ENCODE measurements around the gene NETO1.

DNA sequence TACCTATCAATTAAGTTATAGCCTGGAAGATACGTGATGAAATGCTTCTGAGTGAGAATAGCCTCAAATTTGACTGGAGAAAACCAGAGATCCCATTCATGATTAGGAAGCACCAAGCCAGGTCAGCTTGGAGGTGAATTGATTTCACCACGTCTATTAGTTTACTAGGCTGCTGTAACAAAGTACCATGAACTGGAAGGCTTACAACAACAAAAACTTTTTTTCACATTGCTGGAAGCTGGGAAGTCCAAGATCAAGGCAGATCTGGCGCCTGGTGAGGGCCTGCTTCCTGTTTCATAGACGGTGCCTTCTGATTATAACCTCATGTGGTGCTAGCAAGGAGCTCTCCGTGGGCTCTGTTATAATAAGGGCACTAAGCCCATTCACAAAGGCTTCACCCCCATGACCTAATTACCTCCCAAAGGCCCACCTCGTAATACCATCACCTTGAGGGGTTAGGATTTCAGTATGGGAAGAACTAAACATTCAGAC, 89.0 kb downstream of the SOCS6 start:
- RRBS: no CpG with 5 or more reads among the region's 6 CpGs

GRCh38 chr18:70431235-70431434, 142.3 kb downstream of the SOCS6 start:
- RRBS: no CpG with 5 or more reads among the region's 1 CpG

DNA sequence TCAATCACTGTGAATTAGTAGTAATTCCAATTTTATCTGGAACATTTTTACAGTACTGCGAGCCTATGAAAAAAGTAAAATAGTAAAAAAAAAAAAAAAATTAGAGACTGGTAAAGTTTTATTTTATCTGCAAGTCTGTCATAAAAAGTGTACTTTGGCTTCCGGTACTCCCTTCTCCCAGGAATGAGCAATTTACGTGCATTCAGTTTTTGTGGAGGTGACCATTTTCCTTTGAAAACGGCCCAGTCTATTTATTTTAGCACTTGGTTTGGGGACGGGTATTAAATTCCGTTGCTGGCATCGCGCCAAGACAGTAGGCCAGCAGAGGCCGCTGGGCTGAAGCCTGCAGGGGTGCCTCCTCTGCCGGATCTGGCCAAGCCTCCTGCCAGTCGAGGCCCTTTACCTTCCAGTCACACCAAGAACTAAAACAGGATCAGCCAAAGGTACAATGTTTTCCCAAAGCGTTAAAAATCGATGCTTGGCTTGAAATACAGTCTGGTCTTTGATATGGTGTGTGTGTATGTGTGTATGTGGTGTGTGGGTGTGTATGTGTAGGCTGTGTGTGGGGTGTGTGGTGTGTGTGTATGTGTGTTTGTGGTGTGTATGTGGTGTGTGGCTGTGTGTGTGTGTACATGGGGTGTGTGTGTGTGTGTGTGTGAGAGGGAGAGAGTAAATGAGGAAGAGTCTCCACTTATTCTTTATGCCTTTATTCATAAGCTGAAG, 175.9 kb downstream of the SOCS6 start:
- RRBS: no CpG with 5 or more reads among the region's 13 CpGs

DNA sequence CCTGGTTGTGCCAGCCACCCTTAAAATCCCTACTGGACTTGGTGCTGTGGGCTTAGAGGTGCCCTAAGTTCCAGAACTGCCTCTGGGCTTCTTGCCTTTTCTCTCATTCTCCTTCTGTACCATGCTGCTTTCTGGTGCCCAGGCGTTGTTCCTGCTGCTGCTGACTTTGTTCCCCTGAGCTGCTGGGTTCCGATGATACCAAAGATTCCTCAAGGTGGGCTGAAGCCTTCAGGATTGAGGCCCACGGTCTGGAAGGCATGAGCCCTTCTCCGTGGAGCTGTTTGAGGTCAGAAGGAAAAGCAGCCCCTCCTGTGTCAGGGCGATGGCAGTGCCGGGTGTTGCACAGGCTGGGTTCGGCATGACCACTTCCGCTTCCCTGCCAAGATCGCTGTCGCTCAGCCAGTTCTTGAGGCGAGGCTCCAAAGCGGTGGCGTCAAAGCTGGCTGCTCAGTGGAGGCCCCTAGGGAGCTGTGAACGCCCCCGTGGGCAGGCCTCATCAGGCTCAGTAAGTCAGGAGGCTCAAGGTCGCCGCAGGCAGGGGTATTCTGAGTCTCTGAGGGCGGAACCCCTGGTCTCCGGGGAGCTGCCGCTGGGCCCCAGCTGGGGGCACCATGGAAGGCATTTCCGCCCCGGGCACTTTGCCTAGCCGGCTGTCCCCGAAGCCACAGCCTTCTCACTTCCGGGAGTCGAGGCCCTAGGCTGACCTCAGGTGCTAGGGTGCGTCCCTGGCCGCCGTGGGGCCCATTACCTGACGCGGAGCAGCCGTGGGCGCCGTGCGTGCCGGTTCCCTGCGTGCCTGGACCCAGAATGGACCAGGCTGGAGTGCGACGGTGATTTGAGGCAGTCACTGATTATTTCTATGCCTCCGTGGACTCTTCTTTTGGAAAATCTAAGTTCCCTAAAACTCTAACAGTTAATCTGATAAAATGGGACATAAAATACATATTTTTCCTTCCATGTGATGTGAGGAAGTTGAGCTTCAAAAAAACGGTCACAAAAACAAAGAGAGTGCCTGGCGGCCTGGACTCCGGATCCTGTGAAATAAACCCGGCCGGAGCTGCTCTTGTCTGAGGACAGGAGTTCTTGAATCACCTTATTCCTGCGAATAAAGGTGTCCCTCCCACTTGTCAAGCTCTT, 210.4 kb downstream of the SOCS6 start:
- RRBS: 77% methylated on average over 13 of the region's 46 CpGs

DNA sequence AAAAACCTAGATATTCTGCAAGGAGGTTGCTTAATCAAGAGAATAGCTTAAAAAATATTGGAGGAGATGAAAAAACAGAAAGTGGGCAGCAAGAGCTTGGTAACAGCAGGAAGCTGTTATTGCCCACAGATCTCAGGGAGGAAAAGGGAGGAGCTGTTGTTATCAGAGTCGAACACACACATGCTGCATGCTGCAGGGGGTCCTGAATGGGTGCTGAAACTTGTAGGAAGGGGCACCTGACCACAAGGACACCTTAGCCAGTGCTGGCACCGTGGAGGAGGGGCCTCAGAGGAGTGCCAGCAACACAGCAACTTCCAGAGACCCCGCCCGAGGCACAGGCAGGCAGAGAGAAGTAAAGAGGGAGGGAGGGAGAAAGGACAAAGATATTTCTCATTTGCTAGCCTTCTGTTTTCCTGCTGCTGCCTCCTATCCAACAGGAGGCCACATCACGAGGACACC, 332.9 kb downstream of the SOCS6 start:
- RRBS: no CpG with 5 or more reads among the region's 5 CpGs

DNA sequence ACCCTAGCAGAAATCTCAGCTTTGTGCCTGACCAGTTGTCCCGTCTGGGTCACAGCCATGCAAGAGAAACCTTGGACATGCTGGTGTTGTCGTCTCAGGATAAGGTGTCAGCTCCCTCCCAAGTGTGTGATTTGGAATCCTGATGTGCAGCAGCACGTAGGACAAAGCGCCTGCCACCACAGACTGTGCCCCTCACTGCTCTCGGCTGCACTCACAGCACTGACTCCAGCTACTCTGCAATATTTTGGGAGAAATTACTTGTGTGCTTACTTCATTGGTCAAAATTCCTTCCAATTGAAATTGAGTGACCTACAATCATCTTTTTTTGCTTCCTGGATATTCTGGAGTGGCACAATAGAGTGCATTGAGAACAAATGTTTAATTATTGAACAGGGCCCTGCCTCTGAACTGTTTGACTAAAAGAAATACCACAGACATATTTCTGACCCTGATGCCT, 352.4 kb downstream of the SOCS6 start:
- RRBS: no CpG with 5 or more reads among the region's 5 CpGs

- RRBS: no CpG with 5 or more reads among the region's 4 CpGs
Measured at GRCh38 chr18:70672187-70672440, 383.3 kb downstream of the SOCS6 start.

GRCh38 chr18:70683255-70683604, 394.4 kb downstream of the SOCS6 start:
- RRBS: no CpG with 5 or more reads among the region's 4 CpGs

GRCh38 chr18:72867669-72868475, at the start of gene NETO1:
NETO1 (minus strand) TSS chr18:72867987.
- RRBS: 3% methylated on average over 65 of the region's 88 CpGs

GRCh38 chr18:72869770-72870425, 2.1 kb upstream of the NETO1 start:
- RRBS: no CpG with 5 or more reads among the region's 23 CpGs

DNA sequence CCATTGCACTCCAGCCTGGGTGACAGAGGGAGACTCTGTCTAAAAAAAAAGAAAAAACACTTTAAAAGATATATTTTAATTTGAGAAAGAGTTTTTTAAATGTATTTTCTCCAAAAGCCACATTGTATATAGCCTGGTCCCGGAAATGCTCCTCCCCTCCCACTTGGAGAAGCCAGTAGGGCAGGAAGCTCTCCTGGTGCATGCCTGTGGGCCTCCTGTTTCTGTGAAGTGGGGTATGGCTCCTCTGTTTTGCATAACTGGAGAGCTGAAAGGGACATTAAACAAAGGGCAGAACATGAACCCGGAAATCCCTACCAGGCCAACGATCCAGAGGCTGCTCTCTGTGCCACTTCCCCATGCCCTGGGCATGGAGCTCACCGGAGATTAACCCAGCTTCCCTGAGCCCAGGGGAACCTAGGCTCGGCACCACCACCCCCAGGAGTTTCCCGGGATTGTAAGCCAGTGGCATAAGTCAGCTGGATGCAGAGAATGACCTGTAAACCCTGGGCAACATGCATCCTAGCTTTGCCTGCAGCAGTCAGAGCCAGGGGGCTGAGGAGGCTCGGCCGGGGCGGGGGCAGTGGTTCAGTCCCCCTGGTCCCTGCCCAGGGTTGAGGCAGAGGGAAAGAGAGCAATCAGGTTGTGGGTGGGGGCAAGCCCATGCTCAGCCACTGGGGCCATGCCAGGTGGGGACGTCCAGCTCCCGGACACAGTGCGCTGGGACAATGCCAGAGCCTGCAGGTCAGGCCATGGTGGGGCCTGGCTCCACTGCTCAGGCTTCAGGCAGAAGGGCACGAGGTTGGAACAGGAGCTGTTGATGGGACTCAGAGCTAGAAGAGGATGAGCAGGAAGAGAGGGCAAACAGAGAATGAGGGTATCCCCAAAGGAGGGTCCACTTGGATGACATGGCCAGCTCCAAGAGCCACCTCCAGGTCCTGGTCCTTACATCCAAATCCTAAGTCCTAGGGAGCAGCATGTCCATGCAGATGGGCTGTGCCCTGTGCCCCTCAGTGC, 49.5 kb downstream of the TIMM21 start:
- RRBS: 64% methylated on average over 7 of the region's 13 CpGs

- RRBS: no CpG with 5 or more reads among the region's 3 CpGs
Measured at GRCh38 chr18:74216948-74217334, 68.6 kb downstream of the TIMM21 start.

GRCh38 chr18:74231293-74231832, 60.4 kb downstream of the CYB5A start:
- RRBS: no CpG with 5 or more reads among the region's 5 CpGs

- RRBS: no CpG with 5 or more reads among the region's 12 CpGs
Measured at GRCh38 chr18:74284153-74285028, 7.4 kb downstream of the CYB5A start.

- RRBS: no CpG with 5 or more reads among the region's 4 CpGs
Measured at GRCh38 chr18:74378009-74378607, 62.5 kb downstream of the C18orf63 start.

GRCh38 chr18:74480070-74480462, 16.1 kb upstream of the CNDP2 start:
- RRBS: no CpG with 5 or more reads among the region's 7 CpGs

DNA sequence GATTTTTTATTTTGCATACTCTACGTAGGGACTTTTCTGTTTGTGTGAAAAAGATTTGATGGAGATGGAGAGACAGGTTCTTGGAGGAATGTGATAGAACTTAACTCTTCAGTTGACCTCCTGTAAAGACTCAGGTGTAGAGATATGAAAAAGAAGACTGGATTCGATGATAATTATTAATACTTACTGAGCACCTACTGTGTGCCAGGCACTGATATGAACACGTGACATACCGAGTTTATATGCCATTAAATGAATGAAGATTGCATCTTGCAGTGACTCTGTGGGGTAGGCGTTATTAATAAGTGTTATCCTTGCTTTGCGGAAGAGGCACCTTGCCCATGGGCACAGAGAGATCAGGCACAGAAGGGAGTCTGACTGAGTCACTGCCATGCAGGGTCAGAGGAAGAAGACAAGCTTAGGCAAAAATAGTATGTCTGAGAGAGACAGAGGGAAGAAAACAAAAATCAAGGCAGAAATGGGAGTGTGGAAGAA, 14.8 kb downstream of the ZNF407 start:
- RRBS: no CpG with 5 or more reads among the region's 6 CpGs

DNA sequence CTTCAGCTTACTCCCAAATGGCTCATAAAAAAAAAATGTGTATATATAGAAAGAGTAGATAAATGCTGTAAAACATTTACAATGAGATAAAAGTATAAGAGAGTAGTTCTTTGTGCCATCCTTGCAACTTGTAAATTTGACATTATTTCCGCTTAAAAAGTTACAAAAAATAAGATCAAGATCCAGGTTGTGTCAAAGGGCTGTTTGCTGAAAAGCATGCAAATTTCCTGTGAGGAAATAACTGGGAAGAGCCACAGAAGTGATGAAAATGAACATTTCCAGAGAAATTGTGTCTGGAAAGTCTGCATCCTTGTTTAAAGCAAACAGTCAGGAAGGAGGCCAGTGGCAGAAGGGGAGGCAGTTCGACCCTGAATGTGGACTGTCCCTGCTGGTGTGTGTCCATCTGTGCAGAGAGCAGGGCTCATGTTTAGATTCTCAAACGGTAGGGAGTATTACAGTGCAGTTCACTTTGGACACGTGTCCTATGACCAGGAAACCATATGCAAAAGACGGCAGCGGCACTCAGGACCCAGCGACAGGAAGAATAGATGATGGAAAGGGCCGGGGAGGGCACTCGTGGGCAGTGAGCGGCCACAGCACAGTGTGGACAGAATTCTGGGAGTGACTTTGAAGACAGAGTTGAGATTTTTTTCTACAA, 214.6 kb downstream of the PTGR3 start:
- RRBS: no CpG with 5 or more reads among the region's 10 CpGs